Diencephalon (tissue), 2 donors: ENCODE measurements around a stretch of chr1.

GRCh38 chr1:154464726-154465393 lies 37.2 kb upstream of the TDRD10 start:
- RAMPAGE, long total RNA, result no peak

- RAMPAGE, long total RNA, result no peak
Measured at GRCh38 chr1:154601767-154602799, 5.9 kb downstream of the ADAR start.

DNA sequence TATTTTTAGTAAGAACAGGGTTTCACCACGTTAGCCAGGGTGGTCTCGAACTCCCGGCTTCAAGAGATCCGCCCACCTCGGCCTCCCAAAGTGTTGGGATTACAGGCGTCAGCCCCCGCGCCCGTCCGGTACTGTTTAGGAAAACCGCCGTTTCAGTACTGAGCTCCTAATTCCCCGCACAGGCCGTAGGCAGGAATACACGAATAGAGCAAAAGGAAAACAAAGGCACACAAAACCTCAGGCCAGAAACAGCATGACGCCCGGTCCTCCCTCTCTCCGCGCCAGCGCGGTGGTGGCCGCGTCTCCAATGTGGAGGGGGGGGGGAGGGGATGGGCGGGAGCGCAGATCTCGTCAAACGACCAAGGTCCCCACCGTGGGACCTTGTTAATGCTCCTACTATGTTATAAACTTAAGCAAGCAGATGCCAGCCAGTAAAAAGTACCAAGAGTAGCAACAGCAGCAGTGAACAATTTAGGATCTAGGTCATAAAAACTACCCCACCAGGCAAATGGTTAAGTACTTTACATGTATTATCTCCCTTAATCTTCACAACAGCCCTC lies 609 bp upstream of the ADAR start:
- RAMPAGE, long total RNA, result no peak

GRCh38 chr1:154671144-154671875 lies 63.3 kb upstream of the ADAR start:
- RAMPAGE, long total RNA, result no peak

DNA sequence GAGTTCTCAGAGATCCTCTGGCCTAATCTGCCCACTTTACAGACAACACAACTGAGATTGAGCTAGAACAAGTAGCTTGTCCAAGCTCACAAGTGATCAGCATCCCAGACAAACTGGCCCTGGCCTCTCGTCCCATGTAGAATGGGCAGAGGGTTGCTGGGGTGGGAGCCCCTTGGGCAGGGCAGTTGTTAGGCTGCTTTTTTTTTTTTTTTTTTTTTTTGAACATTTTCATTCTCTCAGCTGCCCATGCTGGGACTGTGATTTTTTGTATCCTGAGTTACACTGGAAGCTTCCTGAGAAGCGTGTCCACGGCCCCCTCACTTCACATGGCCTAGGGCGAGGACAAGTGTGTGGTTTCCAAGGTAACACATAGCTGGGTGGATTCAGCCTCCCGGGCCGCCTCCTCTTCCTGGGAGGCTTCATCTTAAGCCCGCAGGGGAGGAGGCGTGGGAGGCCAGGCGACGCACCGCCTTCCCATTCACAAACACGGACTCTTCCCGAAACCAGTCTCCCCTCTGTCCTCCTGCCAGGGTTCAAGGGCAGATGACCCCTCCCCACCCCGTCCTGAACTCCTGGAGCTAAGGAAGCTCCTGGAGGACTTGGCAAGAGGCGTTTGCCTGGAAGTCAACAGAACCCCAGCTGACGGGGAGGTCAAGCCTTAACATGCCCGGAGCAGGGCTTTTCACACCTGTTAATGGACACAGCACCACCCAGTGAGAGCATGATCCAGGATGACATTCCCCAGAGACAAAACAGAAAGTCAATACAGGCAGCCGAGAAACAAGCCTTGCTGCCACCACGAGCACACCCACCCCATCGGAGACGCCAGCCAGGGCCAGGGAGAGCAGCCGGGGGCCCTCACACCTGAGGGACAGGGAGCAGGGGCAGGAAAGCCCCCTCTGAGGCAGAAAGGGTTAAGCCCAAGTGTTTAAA lies 56.8 kb downstream of the KCNN3 start:
- RAMPAGE, long total RNA, result no peak

DNA sequence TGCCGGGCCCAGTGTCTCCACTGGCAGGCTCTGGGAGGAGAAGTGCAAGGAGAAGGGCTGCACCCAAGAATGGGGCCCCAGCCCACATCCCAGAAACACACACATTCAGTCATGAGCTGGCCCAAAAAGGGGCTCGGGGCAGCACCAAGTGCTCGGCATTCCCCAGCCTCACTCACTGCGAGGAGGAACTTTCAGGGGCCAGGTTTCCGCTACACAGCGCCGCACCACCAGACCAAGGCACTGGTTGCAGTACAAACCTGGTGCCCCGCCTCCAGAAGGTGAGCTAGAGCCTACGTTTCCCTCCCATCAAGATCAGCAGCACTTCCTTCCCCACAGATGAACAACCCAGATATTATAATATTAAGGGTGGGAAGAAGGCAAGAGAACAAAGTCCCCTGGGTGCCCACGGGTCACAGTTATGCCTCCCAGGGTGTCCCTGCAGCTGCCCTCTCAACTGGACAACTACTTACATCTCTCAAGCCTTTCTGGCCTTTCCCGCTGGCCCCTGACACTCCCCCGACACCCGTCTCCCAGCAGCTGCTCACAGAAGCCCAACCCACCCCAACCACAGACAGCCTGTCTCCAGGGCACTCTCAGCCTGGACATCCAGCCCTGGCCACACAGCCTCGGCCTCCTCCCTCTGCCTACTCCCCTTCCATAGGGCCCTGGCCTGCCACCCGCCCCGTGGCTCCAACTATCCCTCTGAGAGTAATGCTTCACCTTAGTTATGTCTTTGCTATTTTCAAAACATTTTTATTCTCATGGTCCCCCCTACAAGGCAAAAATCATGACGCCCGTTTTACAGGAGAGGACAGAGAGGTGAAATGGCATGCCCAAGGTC lies 3.8 kb downstream of the PBXIP1 start:
- RAMPAGE, long total RNA, result no peak

DNA sequence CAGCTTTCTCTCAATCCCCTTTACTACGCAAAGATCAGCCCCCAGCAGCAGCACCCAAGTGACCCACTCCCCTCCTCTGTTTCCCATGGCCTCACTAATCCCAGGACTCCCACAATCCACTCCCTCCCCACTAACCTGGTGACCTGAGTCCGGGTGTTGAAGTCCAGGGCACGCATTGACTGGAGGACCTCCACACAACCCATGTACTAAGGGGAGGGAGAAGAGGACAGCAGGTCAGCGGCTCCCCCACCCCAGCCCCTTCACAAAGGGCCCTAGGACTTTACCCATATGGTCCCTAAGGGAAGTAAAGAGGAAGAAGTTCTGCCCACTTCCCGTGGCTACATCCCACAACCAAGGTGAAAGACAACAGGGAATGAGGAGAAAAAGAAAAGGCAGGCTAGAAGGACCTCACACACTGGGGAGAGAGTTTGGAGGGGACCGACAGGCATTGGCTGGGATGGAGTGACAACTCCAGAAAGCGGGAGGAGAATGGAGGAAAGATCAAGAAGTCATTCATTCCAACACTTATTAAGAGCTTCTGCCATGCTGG lies 1.2 kb downstream of the SHC1 start:
- RAMPAGE, long total RNA, result no peak

GRCh38 chr1:154982519-154982949 lies 610 bp upstream of the FLAD1 start:
- RAMPAGE, long total RNA, result no peak

DNA sequence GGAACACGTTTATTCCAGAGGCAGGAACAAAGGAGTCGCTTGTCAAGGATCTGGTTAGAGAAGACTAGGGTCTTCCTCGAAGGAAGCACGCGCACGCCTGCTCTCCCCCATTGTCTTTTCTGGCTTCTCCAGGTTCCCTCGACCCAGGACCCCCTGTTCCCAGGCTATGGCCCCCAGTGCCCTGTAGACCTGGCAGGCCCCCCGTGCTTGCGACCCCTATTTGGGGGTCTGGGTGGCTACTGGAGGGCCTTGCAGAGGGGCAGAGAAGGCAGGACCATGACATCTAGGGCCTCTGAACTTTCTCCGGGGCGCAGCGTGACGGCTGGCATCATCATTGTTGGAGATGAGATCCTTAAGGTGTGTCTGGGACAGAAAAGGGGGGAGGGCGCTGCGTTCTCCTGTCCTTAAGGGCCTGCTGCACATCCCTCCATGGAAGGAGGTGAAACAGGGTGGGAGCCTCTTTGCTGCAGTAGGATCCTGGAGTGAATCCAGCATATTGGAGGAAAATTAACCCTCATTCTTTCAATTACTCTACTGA lies 635 bp downstream of the FLAD1 start:
- RAMPAGE, long total RNA, result no peak

DNA sequence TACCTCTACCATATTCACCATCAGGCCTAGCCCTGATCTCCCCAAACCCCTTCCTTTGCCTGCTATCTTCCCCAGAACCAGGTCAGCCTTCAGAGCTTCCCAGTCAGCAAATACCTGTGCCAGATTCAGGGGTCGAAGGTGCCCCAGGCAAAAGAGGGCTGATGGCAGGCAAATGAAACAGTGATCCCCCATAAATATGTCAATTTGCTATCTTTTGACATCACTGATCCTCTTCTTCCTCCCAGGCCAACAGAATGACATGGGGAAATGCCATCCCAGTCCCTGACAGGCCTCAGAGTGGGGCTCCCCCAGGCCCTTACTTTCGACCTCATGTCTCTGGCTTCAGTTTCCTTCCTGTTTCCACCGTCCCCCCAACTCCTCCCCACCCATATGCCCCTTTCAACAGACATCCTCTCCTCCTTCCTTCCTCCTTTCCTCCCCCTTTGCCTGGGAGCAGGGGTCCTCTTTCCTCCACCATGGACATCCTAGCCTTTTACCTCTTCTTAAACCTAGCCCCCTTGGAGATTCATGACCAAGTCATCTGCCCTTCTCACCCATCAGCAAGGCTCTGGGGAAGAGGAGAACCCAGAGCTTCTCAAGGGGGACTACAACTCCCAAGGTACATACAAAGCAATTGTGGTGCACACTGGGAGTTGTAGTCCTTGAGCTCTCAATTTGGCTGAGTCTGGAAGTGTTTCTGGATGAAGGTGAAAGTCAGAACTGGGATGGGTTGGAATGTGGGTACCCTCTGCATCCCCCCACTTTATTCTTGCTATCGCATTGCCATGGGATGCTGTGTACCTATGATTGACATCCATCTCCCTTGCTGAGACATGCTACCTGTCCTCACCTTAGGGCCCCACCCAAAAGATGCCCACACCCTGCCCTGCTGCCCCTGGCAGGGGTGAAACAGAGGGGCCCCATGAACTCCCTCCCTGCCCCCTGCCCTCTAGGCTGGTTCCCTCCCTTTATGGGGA lies 4.1 kb downstream of the ZBTB7B start:
- RAMPAGE, long total RNA, result no peak

- RAMPAGE, long total RNA, result no peak
Measured at GRCh38 chr1:155012598-155013771, 10.4 kb downstream of the ZBTB7B start.

GRCh38 chr1:155016953-155017902 lies 14.6 kb downstream of the ZBTB7B start:
- RAMPAGE, long total RNA, result no peak

GRCh38 chr1:155018744-155019340 lies 14.7 kb downstream of the DCST2 start:
- RAMPAGE, long total RNA, result no peak

- RAMPAGE, long total RNA, result no peak
Measured at GRCh38 chr1:155051777-155052812, 979 bp downstream of the ADAM15 start.

- RAMPAGE, long total RNA, result no peak
Measured at GRCh38 chr1:155054121-155054769, 3.1 kb downstream of the ADAM15 start.

GRCh38 chr1:155064778-155065611 lies 1.5 kb downstream of the EFNA4 start:
- RAMPAGE, long total RNA, result no peak

GRCh38 chr1:155077656-155078251 lies 883 bp upstream of the EFNA3 start:
- RAMPAGE, long total RNA, result no peak

- RAMPAGE, long total RNA, result no peak
Measured at GRCh38 chr1:155092186-155092490, 13.5 kb downstream of the EFNA3 start.

DNA sequence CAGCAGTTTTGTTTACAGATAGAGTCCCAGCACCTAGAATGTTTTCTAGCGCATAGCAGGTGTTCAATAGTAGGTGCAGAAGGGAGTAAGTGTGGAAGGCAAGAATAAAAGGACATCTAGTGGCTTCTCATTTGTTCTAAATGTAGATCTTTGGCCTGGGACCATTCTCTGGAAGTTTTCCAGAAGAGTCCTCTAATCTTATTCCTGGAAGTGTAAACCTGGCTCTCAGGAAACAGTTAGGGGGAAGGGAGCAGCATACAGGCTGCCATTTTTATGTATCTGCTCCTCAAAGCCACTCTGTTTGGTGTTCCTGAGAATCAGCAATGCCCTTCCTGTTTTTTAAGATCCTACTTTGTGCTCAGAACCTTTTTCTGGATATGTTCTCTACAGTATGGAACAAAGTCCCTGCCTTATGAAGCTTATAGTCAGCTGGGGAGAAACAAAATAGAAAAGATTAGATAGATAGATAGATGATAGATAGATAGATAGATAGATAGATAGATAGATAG lies 22.8 kb upstream of the EFNA1 start:
- RAMPAGE, long total RNA, result no peak

DNA sequence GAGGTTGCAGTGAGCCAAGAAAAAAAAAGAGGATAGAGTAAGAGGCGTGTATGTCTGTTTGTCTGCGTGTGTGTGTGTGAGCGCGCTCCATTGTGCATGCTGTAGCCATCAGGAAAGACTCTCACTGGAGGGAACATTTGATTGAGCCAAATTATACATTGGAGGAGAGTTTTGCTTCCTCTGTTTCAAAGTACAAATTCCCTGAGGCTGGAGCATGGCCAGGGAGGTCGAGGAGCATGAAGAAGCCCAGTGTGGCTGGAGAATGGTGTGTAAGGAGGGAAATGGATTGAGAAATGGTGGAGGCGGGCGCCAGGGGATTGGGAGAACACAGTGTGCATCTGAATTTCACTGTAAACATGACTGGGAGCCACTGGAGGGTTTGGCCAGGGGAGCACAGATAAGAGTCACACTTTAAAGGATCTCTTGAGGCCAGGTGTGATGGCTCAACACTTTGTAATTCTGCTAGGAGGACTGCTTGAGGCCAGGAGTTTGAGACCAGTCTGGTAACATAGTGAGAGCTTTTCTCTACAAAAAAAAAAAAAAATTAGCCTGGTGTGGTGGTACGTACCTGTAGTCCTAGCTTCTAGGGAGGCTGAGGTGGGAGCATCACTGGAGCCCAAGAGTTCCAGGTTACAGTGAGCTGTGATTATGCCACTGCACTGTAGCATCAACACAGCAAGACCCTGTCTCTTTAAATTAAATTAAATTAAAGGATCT lies 21.9 kb upstream of the EFNA1 start:
- RAMPAGE, long total RNA, result no peak